Left ventricle myocardium (tissue), 1 donor: ENCODE measurements around the genes DOCK1, FOXI2 and PTPRE.

DNA sequence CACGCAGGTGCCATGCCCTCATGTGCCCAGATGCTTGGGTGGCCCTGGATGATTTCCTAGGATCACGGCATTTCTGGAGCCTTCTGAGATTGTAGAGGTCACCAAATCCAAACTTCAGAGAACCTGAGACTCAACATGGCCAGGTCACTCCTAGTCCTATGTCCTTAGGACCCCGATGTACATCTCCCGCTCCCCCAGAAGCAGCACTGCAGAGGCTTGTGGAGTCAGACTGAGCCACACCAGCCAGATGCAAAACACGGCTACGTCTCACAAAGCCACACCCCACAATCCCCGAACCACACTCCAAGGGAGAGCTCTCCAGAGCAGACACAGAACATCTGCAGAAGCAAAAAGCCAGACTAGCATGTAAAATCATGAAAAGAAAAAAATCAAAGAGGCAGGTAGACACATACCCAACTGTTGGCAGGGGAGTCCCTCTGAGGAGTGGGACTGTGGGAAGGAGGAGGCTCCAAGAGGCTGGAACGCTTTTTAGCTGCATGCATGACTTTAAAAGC is 27.5 kb upstream of the CTBP2 start:
- PRO-cap: no peak

GRCh38 chr10:125122568-125123511 is 95.0 kb upstream of the CTBP2 start:
- PRO-cap: no peak

DNA sequence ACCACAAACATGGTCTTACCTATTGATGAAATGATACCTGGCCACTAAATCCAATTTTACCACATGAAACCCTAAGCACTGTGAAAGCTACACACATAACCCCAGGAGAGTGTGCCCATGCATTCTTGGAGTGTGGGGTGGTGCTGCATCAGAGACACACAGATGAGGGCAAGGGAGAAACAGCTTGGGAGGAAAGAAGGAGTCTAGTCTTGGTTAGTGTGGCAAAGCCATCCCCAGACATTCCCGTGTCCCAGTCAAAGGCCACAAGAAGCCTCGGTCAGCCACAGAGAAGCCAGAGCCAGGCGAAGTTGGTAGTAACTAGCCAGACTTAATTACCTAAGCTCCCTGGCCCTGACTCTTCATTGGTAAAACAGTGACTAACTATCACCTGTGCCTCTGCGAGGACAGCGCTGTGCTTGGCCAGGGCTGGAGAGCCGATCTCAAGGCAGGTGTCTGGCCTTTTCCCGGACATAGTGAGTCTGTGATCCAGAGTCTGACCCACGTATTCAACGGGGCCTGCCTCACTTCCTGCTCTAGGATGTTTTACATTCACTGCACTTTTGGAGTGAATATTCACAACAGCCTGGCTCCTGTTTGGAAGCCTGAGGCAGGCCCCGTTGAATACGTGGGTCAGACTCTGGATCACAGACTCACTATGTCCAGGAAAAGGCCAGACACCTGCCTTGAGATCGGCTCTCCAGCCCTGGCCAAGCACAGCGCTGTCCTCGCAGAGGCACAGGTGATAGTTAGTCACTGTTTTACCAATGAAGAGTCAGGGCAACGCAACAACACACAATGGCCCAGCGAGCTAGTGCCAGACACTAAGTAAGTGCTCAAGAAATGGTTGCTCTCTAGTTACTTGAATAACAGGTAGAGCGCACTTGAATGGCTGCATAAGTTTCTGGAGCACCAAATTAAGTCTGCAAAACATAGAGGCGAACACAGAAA is 122.7 kb upstream of the CTBP2 start:
- PRO-cap: no peak

- PRO-cap: bidirectional peak, plus-strand start at chr10:125895850, minus-strand start at chr10:125895879
Measured at GRCh38 chr10:125895032-125896159, 968 bp upstream of the FANK1 start.

DNA sequence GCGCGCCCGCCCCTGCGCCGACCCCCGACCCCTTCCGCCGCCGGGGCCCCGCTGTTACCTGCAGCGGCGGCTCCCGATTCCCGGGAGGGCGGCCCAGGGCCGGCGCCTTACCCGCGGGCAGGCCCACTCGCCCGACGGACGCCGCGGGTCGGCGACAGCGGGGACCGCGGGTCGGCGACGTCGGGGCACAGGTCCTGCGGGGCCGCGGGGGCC is 298 bp upstream of the FANK1 start:
- PRO-cap: no peak

GRCh38 chr10:126062319-126063121 is 166.2 kb downstream of the FANK1 start:
- PRO-cap: no peak

GRCh38 chr10:126171562-126172216 is 216.6 kb downstream of the ADAM12 start:
- PRO-cap: no peak

GRCh38 chr10:126225408-126225936 is 162.8 kb downstream of the ADAM12 start:
- PRO-cap: no peak

DNA sequence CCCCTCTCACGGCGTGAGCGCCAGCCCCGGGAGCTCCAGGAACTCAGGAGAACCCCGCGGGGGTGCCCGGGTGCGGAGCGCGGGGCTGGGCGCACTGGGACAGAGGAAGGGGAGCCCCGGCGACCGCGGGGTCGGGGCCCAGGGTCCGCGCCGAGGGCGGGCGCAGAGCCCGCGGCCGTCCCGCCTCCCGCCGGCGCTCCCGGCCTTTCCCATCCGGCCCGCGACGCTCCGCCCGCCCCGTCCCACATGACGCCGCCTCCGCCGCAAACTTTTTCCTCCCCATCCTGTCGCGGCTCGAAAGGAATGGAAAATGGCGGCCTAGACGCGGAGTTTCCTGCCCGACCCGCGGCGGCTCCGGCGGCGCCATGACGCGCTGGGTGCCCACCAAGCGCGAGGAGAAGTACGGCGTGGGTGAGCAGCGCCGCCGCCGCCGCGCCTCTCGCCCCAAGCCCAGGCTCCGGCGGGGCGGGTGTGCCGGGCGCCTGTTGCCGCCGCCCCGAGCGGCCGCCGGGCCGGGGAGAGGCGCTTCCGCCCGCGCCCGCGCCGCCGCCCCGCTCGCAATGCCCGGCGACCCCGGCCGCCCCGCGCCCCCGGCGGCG is at the start of gene DOCK1:
DOCK1 (plus strand) TSS at position 276 of the 599 bp plus-strand sequence.
- PRO-cap: bidirectional peak, plus-strand start at position 282 of the sequence, minus-strand start at position 206 of the sequence

GRCh38 chr10:127109613-127109950 is 86.8 kb downstream of the INSYN2A start:
- PRO-cap: no peak

GRCh38 chr10:127163448-127163929 is 32.9 kb downstream of the INSYN2A start:
- PRO-cap: no peak

- PRO-cap: no peak
Measured at GRCh38 chr10:127196633-127196998, 225 bp upstream of the INSYN2A start.

DNA sequence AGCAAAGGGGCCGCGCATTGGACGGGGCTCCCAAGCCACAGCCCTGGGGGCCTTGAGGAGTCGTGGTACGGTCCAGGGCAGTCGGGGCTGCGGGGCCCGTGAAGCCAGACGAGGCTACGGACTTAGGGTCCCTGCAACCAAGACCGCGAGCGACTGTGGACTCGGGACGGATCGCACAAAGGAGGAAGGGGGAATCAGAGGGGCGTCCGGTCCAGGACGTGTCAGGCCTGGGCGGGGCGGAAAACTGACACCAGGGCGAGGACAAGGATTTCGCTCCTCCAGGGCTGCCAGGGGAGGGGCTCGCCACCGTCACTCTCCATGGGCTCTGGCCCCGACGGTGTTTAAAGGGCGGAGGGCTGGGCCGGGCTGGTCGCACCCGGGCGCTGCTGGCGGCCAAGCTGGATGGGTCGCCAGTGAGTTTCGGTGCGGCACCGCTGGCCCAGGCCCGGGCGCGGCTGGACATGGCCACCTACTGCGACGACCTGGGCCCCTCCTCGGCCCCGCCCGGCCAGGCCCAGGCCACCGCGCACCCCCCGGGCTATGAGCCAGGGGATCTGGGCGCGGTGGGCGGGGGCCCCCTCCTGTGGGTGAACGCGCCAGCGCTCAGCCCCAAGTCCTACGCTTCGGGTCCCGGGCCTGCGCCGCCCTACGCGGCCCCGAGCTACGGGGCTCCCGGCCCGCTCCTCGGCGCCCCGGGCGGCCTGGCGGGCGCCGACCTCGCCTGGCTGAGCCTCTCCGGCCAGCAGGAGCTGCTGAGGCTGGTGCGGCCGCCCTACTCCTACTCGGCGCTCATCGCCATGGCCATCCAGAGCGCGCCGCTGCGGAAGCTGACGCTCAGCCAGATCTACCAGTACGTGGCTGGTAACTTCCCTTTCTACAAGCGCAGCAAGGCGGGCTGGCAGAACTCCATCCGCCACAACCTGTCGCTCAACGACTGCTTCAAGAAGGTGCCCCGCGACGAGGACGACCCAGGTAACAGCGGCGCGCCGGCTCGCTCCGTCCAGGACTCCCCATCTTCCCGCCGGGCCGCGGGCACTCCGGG is at the start of gene FOXI2:
FOXI2 (plus strand) TSS at position 373 of the 1,042 bp plus-strand sequence.
- PRO-cap: bidirectional peak, plus-strand start at position 344 of the sequence, minus-strand start at position 157 of the sequence

DNA sequence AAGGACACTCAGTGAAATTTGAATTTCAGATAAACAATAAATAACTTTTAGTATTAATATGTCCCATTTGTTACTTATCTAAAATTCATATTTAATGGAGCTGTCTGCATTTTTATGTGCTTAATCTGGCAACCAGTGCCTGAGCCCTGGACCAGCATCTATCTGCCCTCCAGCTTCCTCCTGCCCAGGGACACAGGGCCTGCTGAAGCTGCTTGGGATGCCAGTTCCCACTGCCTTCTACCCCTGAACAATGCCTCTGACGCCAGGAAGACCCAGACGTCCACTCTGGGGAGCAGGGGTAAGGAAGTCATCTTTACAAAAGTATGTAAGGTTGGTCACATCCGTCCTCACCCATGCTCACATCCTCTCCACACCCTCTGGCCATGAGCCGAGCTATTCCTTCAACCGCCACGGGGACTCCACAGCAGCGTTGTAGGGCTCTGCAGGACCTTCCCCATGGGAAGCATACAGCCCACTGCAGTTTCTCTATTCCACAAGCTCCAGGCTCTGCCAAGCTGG is 58.6 kb downstream of the CLRN3 start:
- PRO-cap: bidirectional peak, plus-strand start at position 425 of the sequence, minus-strand start at position 252 of the sequence

DNA sequence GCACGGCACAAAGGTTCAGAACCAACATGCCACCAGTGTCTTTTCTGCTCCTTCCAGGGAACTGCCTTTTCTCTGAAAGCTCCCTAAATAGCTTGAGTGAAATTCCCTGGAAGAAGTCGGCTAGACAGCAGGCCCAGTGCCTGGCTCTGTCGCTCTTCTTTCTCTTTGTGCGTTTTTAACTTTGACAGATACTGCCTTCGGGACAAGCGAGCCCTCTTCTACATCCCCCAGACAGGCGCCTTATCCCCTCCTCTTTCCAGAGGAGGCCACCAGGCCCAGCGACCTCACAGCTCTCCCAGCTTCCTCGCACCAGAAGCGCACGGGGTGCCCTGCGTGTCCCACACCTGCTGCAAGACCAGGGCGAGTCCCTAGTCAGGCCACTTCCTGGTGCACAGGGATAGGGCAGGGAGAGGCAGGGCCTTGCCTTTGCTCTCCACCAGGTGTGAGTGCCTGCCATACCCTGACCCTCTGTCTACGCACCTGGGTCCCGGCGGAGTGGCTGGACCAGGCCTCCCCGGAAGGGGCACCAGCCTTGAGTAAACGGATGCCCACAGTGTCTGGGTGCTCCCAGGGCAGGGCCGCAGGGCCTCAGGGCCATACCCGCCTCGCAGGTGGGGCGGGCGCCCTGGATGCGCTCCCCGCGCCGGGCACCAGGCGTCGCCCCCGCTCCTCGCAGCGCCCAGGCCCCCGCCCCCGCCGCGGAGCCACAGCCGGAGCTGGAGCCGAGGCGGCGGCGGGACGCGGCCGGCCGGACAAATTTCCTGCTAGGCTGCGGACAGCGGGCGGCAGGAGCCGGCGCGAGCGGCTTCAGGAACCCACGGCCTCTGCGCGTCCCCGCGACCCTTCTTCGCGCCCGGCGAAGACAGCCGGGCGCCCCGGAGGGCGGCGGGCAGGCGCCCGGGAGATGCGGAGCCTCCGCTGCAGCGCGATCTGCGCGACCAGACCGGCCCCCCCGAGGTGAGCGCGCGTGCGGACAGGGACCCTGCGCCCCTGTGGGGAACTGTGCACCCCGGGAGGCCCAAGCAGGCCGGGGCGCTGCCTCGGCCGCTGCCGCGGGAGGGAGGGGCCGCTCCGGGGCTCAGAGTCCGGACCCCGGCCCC is at the start of gene PTPRE:
PTPRE (plus strand) TSS at position 751 of the 1,100 bp plus-strand sequence.
- PRO-cap: unidirectional peak, plus-strand start at position 725 of the sequence

DNA sequence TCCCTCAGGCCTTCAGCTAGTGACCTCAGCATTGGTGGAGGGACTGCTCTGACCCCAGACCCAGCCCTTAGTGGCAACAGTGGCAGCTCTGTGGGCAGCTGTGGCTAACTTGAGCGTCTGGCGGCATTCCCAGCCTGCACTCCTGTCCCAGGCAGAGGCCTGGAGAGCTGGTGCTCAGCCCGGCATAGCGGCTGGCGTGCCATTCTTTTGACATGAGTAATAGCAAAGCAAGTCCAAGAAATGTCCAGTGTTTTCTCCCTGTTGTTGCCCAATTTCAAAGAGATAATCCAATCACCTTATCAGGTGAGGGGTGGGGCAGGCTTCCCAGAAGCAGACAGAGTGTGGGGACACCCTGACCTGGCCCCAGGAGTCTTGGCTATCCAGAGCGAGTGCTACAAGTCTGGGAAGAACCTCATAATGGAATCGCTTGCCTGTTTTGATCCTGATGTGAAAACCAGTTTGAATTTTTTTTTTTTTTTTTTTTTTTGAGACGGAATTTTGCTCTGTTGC is 16.1 kb downstream of the PTPRE start:
- PRO-cap: bidirectional peak, plus-strand start at position 383 of the sequence, minus-strand start at position 72 of the sequence

GRCh38 chr10:128044603-128045004 is 81.6 kb downstream of the MKI67 start:
- PRO-cap: no peak

GRCh38 chr10:128052455-128053076 is 73.7 kb downstream of the MKI67 start:
- PRO-cap: no peak

DNA sequence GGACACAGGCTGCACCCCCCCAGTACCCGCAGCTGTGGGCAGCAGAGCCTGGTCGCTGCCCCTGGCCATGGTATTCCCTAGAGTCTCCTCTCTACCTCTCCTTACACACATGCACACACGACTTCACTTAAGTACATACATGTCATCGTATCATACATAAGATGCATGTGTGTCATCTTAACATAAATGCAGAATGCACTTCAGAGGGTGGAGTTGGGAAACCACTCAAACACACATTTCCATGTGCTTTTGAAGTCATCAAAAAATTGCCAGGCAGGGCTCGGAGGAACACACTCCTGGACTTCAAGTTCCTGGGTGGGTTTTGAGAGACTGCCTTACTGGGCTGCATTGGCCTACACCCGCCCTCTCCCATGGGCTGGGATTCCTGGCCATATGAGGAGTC is 48.4 kb downstream of the MKI67 start:
- PRO-cap: no peak

DNA sequence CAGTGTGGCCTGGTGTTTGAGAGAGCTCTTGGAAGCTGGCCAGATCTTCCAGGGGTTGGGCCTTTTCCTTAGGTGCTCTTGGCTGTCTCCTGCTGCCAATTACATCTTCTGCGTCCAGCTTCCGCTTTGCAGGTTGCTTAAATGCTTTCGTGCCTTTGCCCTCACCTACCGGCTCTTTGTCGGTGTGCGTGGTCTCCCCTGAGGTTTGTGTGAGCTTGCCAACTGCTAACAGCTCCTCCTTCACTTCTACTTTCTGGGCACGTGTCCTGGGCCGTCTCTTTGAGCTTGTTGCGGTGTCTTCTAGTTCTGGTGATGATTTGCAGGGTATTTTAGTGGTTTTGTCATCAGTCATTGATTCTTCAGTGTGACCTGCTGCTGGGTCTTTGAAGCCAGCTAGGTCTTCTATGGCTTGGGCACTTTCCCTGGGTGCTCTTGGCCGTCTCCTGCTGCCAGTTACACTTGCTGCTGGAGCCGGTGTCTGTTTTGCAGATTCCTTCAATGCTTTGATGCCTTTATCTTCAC is 23.1 kb downstream of the MKI67 start:
- PRO-cap: no peak